Neural cell (in vitro differentiated cells): ENCODE data around the genes ZNF473, MYBPC2 and KLK8.

GRCh38 chr19:49861514-49862071 is 5.8 kb downstream of the PNKP start:
- RAMPAGE, long total RNA = no peak

- RAMPAGE, long total RNA = no peak
These were observed 9.3 kb downstream of the IL4I1 start for GRCh38 chr19:49887211-49887883.

- RAMPAGE, long total RNA = no peak
These were observed 5.0 kb downstream of the SIGLEC11 start for GRCh38 chr19:49955935-49956457.

DNA sequence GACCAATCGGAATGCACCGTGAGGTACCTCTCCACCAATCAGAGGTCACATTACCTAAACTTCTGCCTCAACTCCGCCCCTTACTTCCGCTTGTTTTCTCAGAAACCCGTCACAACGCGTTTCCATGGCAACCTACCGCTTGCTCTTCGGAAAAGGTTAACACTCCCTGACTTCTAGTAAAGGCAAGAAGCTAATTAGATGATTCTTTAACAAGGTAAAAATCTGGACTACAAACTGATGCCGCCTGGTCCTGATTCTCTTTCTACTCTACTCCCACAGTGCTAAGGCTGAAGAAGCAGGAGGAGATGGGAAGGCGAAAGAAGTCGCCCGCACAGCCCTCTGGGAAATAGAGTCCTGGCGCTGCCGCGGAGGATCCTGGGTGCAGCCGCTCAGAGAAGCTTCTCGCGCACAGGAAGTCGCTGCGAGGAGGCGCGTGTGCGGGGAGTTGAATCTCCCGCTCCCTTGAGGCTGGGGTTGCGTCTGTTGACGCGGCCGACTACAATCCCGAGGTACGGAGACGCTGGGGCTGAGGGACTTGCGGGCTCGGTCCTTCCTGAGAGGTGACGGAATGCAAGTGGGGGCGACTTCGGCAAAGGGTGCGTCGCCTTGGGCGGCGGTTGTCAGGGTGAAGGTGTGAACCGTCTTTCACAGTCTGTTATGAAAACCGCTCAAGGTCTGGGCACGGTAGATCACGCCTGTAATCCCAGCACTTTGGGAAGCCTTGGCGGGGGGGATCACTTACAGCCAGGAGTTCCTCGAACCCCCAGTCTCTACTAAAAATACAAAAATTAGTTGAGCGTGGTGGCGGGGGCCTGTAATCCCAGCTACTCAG is at the start of gene ZNF473:
ZNF473 (plus strand) TSS at position 392 of the 832 bp plus-strand sequence.
- RAMPAGE, long total RNA = start-site peak on the plus strand centred at position 406 of the sequence, 13 bp wide, 100 and 136 reads in 2 replicates

- RAMPAGE, long total RNA = no peak
These were observed 24.3 kb downstream of the ZNF473 start for GRCh38 chr19:50049809-50050727.

- RAMPAGE, long total RNA = no peak
These were observed 15.3 kb downstream of the IZUMO2 start for GRCh38 chr19:50147308-50148637.

- RAMPAGE, long total RNA = no peak
These were observed 57.4 kb downstream of the KCNC3 start for GRCh38 chr19:50271779-50272158.

- RAMPAGE, long total RNA = no peak
These were observed 316 bp downstream of the POLD1 start for GRCh38 chr19:50384500-50384825.

DNA sequence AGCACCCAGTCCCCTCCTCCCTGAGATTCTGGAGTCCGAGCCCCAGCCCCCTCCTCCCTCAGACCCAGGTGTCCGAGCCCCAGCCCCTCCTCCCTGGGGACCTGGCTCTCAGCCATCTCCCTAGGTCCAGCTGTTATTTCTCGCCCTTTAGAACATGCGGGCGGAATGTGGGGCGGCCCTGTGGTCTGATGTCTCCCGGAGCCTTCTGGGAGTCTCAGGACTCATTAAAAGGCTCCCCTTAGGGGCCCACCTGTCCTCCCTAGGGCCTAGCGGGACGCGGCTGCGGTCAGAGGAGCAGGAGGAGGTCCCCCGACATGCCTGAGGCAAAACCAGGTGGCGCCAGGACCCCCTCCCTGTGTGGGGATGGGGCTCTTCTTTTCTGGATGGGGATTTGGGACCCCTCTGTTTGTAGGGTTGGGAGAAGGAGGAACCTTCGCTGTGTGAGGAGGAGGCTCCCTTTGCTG is at the start of gene MYBPC2:
MYBPC2 (plus strand) TSS at position 253 of the 464 bp plus-strand sequence.
- RAMPAGE, long total RNA = no peak

DNA sequence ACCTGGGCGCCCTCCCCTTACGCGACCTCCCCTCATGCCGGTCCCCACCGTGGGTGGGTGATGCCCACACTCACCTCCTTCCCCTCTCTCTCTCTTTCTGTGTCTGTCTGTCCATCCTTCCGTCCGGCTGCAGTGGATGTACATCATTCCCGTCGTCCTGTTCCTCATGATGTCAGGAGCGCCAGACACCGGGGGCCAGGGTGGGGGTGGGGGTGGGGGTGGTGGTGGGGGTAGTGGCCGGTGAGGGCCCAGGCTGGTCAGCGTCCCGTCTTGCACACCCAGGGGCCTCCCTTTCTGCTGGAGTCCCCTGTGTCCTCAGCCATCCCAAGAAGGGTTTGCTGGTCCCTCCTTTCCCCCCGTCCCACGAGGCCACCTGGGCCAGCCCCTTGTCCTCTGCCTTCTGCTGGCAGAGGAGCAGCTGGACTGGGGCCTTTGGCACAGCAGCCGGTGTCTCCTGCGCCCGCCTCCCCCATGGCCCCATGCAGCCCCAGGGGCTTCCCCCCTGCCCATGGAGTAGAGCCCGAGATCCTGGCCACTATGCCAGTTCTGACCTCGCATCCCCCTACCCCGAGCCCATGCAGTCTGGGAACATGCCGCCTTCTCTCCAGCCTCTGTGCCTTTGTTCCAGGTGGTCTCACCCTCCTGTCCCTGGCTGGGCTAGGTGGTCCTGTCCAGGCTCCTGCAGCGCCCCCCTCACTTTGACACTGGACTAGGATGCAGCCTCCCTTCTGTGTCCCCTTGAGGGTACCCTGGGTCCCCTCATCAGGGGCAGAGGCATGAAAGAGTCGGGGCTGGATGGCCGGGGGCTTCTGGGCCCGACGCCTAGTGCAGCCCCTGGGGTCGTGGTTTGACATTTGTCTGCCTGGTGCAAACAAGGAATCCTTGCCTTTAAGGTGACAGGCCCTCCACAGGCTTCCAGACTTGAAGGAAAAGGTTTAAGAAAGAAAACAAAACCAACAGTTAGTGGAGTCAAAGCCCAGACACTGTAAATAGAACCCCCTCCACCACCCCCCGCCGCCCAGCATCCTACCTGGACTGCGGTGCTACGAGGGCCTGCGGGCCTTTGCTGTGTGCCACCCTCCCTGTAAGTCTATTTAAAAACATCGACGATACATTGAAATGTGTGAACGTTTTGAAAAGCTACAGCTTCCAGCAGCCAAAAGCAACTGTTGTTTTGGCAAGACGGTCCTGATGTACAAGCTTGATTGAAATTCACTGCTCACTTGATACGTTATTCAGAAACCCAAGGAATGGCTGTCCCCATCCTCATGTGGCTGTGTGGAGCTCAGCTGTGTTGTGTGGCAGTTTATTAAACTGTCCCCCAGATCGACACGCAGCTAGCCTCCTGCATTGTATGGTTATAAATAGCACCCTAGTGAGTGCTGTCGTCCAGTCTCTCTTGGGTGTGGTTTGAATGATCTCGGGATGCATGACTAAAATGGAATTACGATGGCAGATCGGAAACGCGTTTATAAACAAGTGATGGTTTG is 5.9 kb upstream of the GARIN5A start:
- RAMPAGE, long total RNA = start-site peak on the minus strand centred at position 356 of the sequence, 15 bp wide, 60 and 6 reads in 2 replicates; start-site peak on the minus strand centred at position 471 of the sequence, 20 bp wide, 26 and 14 reads in 2 replicates

- RAMPAGE, long total RNA = no peak
These were observed 5.0 kb downstream of the JOSD2 start for GRCh38 chr19:50505967-50506414.

DNA sequence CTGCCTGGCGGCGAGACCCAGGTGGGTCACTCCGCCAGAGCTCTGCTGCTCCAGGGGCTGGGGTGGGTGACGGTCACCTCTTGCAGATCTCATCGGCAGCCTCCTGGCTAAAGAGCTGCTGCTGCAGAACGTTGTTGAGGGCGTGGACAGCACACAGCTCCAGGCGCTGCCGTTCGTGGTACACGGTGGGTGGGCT is 884 bp downstream of the JOSD2 start:
- RAMPAGE, long total RNA = no peak

DNA sequence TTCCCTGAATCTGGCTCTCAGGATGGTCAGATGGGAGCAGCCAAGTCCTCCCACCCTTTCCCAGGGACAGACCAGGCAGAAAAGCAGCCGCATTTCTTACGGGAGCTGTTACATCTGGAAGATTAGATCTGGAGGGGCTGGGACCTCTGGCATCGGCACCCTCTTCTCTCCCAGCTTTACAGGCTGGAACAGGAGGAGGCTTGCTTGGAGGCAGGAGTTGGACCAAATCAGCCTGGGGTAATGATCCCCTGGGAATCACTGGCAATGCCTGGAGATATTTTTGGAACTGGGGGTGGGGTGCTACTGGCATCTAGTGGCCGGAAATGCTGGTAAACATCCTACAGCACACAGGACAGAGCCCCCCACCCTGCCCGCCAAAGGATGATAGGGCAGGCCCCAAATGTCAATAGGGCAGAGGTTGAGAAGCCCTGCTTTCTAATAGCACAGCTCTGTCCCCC is 20.9 kb downstream of the LRRC4B start:
- RAMPAGE, long total RNA = no peak

GRCh38 chr19:50790850-50791230 is 625 bp downstream of the ACP4 start:
- RAMPAGE, long total RNA = no peak

DNA sequence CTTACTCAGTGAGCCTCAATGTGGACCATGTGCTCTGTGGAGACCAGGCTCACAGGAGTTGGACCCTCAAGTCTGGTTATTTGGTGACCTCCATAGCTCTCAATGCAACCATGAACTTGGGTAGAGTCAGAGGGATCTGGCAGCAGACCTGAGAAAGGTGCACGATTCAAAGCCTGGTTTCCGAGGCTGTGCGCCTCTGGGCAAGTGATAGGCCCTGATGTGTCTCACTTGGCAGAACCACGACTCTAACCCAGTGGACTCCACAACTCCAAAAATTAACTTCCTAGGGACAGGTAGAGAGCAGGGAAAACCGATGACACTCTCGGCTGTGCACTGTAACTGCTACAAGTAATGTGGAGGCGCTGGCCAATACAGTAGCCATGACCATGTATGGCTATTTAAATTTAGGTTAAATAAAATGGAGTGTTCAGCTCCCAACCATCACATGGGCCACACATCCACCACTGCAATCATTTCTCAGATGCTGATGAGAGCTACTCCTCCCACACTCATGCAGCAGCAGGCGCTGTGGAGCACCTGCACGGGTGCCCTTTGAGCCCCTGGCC is 5.7 kb downstream of the ACP4 start:
- RAMPAGE, long total RNA = no peak

- RAMPAGE, long total RNA = no peak
These were observed 3.8 kb upstream of the KLK3 start for GRCh38 chr19:50850856-50851464.

- RAMPAGE, long total RNA = no peak
These were observed at the start of gene KLK8 for GRCh38 chr19:51001516-51001879. KLK8 (minus strand) TSS chr19:51001604.

DNA sequence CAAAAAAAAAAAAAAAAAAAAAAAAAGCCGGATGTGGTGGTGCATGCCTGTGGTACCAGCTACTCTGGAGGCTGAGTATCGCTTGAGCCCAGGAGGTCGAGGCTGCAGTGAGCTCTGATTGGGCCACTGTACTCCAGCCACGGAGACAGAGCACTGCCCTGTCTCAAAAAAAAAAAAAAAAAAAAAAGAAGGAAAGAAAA is 1.6 kb downstream of the KLK10 start:
- RAMPAGE, long total RNA = no peak

- RAMPAGE, long total RNA = no peak
These were observed 675 bp downstream of the KLK11 start for GRCh38 chr19:51025480-51026402.

DNA sequence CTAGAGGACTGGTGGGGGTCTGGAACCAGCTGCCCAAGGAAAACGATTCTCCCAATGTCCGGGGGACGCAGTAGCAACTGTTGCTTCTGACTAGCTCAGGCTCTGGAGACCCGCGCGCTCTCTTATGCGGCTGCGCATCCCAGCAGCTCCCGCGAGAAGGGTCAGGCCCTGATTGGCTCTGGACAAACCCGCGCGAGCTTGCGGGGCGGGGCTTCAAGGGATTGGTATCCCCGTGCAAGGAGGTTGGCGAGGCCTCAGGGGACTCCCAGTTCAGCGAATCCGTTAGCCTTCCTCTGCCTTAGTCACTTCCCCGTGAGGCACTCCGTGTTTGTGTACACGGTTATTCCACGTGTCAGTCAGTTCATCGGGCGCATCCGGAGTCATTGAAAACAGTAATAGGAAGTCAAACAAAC is 20.2 kb downstream of the SIGLECL1 start:
- RAMPAGE, long total RNA = no peak